ENCODE measurements around a stretch of chr11.

DNA sequence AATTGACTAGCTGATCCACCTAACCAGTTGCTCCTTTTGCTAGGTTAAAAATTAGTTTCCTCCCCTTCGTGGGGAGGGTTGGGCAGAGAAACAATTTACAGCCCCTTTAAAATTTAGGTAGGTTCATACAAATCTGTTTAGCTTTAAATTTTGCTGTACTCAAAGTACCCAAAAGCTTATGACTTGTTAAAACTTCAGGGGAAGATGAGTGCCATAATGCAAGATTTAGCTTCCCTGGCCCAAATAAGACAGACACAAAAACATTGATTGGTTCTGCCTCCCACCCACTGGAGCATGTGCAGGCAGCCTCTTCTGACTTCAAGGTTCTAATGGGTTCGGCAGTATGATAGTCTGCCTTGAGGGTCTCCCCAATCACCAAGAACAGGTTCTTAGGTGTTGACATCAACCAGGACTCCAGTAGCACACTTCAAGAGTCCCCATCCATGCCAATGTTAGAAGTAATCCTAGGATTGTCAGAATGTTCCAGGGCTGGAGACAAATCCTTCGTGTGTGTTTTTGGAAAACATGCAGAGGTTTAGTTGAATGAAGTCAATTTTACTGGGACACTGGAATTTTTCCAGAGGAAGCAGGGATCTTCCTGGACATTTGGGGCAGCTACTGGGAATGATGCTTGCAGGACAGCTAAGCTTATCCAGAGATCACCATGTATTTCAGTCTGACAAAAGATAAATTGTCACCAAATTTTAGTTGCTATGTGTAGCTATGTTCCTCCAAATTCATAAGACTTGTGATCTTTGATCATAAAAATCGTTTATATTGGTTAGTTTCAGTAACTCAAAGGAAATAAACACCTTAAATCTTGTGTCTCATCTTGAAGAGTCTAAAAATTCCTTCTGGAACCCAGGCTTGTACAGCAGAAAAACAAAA is 12.4 kb downstream of the EIF4G2 start:
- PRO-cap, 7 experiments = no peak in any of the 7 experiments

- PRO-cap, 7 experiments = peak in 1 of 7 experiments; most common minus-strand start chr11:10799190 (in 1)
These were observed 9.6 kb downstream of the EIF4G2 start for GRCh38 chr11:10798852-10799873.

DNA sequence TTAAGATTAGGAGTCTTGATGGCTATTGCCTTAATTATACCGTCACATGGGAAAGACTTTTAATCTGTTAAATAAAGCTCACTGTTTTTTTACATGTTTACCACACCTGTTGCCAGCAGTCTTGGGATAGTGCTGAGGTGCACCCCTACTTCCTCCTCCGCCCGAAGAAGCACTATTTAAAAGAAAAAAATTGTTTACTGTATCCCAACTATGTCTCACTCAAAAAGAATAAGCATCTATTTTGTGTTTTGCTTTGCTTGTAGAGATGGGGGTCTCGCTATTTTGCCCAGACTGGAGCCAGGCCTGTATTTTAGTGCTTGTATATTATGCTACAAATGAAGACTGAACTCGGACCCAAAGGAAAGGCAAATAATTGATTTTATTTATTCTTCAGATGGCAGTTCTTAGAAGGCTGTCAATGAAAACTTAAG is 2.0 kb downstream of the EIF4G2 start:
- PRO-cap, 7 experiments = no peak in any of the 7 experiments

- PRO-cap, 7 experiments = no peak in any of the 7 experiments
These were observed 61.1 kb upstream of the CSNK2A3 start for GRCh38 chr11:11413872-11414885.

- PRO-cap, 7 experiments = peak in 7 of 7 experiments; most common plus-strand start chr11:11842573 (in 5); most common minus-strand start chr11:11842611 (in 7)
These were observed 638 bp downstream of the USP47 start for GRCh38 chr11:11842269-11842950.

DNA sequence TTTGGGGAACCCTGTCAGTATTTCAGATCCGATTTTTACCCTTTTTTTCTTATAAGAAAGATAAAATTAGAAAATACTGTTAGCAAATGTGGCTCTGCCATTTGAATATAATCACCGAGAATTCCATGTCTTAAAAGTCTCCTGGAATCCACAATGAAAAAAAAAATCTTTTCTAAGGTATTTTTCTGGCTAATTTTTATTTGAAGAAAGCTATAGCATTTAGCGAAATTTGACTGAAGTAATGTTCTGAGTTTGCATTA is 50.8 kb downstream of the DKK3 start:
- PRO-cap, 7 experiments = no peak in any of the 7 experiments

- PRO-cap, 7 experiments = no peak in any of the 7 experiments
These were observed 29.4 kb downstream of the DKK3 start for GRCh38 chr11:11978808-11979671.

DNA sequence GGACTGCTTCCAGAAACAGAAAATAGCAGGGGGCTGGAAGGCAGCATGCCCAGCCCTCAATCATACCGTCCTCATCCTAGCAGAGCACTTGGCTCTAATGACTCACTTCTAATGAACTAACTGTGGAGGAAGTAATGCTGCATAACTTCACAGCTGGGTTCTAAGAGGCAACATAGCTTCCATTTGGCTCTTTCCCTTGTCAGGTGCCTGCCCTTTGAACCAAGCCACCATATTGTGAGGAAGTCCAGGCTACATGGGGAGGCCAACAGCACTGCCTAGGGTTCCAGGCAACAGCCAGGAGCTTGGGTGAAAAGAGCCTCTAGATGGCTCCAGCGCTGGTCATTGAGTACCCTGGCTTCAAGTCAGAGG is 27.4 kb downstream of the DKK3 start:
- PRO-cap, 7 experiments = no peak in any of the 7 experiments

- PRO-cap, 7 experiments = no peak in any of the 7 experiments
These were observed 9.5 kb upstream of the DKK3 start for GRCh38 chr11:12017916-12018277.

GRCh38 chr11:12066161-12066641 is 44.2 kb upstream of the MICAL2 start:
- PRO-cap, 7 experiments = no peak in any of the 7 experiments

DNA sequence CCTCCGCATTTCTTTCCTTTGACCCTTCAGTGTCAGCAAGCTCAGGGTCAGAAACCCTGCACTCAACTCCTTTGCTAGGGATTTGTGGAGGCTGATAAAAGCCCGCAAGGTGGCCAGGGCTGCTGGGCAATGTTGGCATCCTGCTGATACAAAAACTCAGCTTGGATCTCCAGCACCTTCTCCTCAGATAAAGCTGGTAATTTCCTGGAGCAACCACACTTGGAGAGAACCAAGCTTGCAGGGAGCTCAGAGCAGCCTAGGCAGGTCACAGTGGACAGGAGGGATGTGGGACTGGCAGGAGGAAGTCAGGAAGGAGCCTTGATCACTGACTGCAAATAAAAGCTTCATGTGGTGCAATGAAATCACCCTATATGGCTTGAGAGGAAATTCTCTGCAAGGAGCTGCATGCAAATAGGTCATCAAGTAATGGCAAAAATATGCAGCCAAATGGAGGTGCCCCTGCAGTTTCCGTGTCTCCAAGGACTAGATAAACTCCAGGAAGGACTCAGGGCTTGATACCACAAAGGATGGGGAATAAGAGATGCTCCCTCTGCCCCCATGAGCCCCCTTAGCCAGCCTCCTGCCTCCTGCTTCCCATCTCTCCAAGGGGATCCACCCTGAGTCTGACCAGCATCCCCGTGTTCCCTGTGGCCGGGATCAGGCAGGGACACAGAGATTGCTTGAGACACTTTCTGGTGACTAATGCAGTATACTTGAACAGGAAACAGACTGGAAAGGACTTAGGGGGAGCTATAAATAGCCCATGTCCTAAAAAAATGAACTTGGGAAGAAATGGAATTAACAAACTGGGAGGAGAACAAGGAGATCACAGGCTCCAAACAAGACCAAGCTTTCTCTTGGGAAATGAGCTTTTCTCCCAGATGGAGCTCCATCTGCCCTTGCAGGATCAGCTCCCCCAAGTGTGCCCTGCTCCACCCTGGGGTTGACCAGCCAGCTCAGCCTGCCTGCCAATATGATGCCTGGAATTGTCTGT is 24.0 kb upstream of the MICAL2 start:
- PRO-cap, 7 experiments = no peak in any of the 7 experiments

DNA sequence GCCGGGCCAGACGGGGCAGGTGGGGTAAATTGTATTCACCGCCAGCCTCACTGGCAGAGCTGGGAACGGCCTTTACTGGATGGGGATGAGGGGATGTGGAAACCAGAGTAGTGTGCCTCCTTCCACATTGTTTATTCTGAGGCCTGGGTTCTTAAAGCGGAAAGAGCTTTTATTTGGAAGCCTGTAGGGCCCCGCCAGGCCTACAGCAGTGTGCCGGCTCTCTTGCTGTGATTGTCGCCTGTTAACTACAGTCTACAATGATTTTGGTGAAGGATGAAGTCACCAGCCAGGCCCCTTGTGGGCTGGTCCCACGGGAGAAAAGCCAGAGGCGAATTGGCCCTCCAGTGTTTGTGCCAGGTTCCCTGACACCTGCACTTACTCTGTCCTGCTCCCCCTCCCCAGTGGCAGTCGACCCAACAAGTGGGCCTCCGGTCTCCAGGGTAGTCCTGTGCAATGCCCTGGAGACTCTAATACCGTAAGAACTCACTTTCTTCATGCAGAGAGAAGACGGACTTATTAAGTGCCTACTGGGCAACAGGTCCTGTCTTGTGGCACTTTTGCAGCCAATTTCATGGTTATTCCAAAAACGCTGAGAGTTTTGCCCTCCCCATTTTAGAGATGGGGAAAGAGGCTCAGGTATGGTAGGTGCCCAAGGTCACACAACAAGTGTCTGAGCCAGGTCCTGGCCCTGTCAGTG is 1.2 kb downstream of the MICAL2 start:
- PRO-cap, 7 experiments = no peak in any of the 7 experiments

- PRO-cap, 7 experiments = no peak in any of the 7 experiments
These were observed 17.1 kb downstream of the MICAL2 start for GRCh38 chr11:12127487-12127916.

DNA sequence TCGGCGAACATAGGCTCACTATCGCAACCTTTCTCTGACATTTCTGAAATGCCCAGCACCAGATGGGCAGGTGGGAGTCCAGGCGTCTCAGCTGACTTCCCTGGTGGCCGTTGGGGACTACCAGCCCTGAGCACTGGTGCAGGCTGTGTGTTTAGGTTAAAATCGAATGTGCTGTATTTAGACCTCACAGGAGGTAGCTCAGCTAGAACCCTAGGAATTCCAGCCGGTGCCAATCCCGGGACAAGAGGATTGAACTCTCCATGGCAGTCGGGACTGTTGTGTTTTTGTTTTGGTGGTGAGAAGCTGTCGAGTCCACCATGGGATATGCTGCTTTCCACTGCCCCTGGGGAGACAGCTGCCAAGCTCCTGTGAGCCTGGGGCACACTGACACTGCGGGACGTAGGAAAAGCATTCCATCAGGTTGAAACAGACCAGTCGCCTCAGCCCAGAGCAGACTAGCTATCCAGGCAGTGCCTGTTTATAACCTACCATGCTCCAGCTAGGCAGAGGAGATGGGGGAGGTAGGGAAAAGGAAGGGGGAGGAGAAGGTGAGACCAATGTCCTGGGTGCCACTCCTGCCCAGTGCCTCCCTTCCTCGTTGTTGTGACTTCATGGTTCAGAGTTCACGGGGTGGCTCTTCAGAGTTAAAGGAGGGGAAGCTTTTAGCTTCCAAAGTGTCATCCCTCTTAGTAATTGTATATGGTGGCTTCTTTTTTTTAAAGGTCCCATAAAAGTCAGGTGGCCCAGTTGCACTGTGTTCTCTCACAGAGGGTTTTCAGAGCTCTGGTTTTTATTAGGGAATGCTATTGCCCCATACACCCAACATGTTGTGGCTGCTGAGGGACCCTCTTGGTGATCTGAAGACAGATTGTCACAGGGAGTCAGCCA is 53.0 kb downstream of the MICAL2 start:
- PRO-cap, 7 experiments = no peak in any of the 7 experiments

GRCh38 chr11:12207822-12208477 is 97.6 kb downstream of the MICAL2 start:
- PRO-cap, 7 experiments = no peak in any of the 7 experiments

DNA sequence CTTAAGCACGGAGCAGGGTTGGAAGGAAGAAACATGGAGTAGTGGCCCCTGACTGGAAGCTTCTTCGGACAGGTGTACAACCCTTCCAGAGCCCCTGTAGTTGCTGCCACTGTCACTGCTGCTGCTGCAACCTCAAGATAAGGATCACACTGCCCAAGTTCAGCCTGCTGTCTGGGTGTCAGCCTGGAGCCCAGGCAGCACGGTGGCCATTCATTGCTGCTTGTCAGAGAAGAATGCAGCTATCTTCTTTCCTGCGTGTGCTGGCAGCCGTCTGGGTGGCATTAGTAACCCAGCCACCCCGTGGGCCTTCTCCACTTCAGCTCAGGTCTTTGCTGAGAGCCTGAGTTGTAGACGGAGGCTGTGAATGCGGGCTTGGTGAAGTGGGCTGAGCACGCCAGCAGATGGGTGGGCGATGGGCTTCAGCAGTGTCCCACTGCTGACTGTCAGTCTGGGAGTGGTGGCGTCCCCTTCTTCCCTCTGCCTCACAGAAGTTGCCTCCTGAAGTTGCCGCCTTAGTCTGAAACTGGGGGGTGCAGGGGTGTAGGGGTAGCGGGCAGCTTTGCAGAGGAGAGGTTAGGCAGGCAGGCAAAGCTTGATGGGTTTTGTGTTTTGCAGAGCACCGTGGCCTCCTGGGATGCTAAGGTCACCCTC is 106.8 kb downstream of the MICAL2 start:
- PRO-cap, 7 experiments = no peak in any of the 7 experiments

DNA sequence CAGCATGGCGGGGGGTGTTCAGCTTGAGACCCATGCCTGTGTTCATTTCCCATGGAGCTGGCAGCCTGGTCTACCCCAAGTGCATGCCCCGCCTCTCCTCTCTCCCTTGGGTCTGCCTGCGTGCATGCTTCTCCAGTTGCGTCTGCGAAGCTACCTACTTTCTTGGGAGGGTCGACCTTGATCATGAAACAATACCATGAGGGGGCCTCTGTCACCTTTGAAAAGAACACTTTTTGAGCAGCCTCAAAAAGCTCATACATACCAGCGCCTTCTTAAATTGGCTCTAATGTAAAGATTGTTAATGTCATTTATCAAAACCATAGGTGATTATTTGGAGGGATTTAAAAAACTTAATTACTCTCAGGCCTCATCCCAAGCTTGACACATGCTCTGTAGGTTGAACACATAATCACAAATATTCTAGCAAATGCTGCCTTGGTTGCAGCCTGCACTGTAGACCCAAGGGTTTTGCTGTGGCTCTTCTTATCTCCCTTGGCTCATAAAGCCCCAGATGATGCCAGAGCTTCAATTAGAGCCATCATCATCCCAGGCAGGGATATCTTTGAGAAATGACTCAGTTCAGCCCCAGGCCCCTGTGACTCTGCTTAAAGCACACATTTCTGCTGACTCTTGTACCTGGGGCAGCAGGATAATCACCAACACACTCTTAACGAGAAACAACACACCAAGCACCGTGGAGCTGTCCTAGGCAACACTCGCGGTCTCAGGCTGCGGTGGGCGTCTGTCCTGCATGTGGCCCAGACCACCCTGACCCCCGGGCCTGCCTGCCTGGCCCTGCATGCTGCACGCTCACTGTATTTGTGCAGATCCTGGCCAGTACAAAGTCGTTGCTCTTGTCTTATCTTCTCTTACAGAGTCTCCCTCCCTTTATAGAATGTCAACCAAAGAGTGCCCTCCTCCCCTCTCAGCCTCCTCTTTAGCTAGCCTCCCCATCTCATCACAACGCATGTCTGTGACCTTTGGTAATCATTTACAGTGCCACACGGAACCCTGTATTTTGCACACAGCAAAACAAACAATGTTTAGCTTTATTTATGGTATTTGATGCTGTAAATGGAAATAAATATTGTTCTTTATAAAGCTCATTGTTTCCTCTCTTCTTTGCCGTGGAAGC is 114.3 kb upstream of the PARVA start:
- PRO-cap, 7 experiments = no peak in any of the 7 experiments

GRCh38 chr11:12692595-12693135 is 18.4 kb downstream of the TEAD1 start:
- PRO-cap, 7 experiments = no peak in any of the 7 experiments

GRCh38 chr11:12783385-12784573 is 109.6 kb downstream of the TEAD1 start:
- PRO-cap, 7 experiments = no peak in any of the 7 experiments

GRCh38 chr11:12813516-12814465 is 139.6 kb downstream of the TEAD1 start:
- PRO-cap, 7 experiments = no peak in any of the 7 experiments

Measured in T-cell (primary cell).